Metastatic Breast Carcinoma in the Ovary (tissue), 3 donors: ENCODE measurements around a stretch of chr17.

DNA sequence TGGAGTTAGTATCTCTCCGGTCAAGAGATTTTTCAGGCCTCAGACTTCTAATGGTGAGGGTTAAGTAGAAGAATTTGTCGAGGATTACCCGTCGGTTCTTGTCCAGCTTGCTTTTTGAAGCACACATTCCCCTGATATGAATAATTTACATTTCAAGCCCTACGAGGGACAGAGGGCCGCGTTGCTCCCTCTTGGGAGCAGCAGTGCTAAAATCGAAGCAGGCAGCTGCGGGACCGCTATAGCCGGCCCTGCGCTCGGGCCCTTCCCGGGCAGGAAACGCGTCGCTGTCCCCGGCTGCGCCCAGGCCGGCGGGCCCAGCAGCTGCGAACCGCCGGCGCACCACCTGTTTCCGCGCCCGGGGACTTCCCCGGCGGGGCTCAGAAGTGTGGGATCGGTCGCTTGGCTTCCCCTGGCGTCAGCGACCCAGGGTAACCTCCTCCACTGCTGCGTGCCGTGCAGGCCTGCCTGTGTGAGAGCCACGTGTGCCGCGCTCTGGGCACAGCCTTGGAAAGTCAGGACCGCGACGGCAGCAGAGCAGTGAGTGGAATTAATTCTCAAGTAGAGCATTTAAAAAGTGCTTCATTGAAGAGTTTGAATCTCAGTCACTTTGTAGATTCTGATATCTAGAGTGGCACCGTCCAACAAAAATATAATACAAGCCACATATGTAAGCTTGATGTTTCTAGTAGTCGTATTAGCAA is 11.2 kb downstream of the AMZ2 start:
- PRO-cap, 3 experiments = no peak in any of the 3 experiments

- PRO-cap, 3 experiments = no peak in any of the 3 experiments
Observed at GRCh38 chr17:68446395-68447178, 10.7 kb downstream of the WIPI1 start.

DNA sequence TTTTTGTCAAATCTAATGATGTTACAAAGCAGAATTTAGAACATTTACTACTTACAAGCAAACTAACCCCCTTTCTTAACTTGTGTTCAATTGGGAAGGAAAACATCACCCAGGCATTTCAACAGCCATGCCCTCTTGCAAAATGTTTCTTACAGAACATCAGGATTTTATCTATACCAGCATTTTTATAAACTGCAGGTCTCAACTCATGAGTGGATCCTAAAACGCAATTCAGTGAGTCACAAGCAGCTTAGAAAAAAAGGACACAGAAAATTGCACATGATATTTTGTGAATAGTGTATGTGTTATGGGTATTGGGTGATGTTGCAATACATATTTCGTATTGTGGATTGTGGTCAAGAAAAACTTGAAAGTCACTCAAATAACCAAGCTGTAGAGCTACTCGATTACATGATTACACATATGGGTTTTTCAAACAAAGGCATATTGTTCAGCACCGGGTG is 1.5 kb downstream of the WIPI1 start:
- PRO-cap, 3 experiments = no peak in any of the 3 experiments

DNA sequence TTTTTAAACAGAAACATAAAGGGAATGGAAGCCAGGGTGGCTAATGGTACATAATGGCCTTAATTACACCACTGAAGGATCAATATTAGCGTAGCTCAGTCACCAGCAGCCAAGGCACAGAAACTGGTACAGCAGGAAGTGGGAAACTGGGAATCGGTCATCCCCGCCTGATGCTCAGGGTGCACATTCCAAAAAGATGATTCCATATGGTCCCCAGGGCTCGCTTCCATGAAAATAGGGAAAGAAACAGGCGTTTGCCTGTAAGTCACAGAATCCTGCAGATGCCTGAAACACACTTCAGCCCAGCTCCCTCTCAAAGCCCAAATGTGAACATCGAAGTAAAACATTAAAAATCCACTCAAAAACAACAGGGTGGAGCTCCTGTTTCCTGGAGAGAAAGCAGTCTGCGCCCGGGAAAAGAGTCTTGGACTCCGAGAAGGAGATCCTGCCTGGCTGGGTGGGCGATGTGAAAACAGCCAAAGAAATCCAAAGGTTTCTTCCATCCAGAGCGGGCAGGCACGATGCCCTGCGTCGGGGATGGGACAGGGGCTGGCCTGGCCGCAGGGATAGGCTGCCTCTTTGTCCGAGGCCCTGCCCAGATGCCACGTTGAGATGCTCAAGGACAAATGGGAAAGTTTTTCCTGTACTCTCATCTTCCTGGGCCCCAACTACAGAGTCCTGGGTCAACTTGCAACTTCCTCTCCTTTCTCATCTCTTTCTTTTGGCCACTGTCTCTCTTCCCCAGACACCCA is 858 bp downstream of the WIPI1 start:
- PRO-cap, 3 experiments = peak in 3 of 3 experiments; most common plus-strand start position 652 of the sequence (in 2); most common minus-strand start position 530 of the sequence (in 3)

DNA sequence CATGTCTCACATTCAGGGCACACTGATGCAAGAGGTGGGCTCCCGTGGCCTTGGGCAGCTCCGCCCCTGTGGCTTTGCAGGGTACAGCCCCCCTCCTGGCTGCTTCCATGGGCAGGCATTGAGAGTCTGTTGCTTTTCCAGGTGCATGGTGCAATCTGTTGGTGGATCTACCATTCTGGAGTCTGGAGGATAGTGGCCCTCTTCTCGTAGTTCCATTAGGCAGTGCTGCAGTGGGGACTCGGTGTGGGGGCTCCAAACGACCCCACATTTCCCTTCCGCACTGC is 5.7 kb downstream of the PRKAR1A start:
- PRO-cap, 3 experiments = no peak in any of the 3 experiments

DNA sequence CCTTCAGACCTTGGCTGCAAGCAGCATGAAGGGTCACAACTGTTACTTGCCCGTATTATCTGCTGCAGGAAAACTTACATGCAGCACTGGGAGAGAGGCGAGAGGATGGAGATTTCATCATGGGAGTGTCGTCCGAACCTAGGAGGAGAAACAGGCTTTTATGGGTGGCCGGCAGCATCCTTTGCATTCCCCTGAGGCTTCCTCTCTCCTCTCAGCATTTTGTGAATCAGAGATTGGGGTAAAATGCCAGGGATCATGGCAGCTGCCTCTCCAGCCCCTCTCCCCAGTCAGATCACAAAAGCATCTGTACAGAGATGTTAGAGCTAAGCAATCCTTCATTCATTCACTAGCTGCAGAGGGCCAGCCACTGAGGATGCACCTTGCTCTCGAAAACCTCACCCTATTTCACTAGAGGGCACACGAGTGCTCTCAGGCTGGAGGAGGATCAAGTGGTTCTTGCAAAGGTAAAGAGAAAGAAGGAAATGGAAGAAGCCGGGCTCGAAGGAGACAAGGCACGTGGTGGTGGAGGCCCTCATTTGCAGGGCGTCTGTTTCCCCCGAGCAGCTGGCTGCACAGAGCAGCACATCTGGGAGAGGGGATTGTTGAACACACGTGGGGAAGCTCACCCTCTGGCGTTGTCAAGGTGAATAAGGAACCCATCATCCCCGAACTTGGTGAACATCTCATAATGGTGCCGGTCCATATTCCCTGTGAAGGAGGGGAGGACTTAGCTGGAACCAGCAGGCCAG is 27.2 kb downstream of the PRKAR1A start:
- PRO-cap, 3 experiments = no peak in any of the 3 experiments

DNA sequence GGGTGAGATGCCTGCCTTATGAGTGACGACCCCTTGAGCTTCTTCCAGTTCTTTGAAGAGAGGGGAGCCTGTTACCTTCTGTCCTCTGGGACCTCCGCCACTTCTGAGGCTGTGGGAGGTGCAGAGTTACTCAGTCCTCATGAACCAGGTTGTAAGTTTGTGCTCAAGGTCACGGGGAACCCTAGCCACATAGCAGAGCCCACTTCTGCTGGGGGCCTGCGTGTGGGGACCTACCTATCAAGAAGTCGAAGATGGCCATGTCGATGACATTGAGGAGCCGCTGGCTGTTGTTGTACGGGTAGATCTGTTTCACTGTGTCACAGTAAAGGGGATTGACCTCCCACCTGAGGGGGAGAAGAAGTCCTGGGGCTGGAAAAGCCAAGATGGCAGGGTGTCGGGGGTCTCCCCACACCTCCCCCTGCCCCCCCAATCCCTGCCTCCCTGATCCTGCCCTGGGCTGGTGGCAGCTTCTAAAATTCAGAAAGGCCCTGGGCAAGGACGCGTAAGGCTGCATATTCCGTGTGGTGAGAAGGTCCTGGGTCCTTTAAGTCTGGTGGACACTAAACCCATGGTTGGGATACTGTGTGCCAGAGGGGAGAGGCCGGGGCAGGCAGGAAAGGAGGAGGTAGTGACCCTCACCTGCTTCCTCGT is 28.5 kb downstream of the PRKAR1A start:
- PRO-cap, 3 experiments = no peak in any of the 3 experiments

DNA sequence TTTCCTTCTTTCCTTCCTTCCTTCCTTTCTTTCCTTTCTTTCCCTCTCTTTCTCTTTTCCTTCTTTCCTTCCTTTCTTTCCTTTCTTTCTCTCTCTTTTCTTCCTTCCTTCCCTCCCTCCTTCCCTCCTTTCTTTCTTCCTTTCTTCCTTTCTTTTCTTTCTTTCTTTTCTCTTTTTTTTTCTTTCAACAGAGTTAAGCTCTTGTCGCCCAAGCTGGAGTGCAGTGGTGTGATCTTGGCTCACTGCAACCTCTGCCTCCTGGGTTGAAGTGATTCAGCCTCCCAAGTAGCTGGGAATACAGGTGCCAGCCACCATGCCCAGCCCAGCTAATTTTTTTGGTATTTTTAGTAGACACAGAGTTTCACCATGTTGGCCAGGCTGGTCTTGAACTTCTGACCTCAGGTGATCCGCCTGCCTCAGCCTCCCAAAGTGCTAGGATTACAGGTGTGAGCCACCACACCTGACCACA is 27.6 kb downstream of the FAM20A start:
- PRO-cap, 3 experiments = no peak in any of the 3 experiments

GRCh38 chr17:68641554-68642315 is 40.6 kb upstream of the FAM20A start:
- PRO-cap, 3 experiments = no peak in any of the 3 experiments

GRCh38 chr17:68733584-68734357 is 132.6 kb upstream of the FAM20A start:
- PRO-cap, 3 experiments = no peak in any of the 3 experiments

DNA sequence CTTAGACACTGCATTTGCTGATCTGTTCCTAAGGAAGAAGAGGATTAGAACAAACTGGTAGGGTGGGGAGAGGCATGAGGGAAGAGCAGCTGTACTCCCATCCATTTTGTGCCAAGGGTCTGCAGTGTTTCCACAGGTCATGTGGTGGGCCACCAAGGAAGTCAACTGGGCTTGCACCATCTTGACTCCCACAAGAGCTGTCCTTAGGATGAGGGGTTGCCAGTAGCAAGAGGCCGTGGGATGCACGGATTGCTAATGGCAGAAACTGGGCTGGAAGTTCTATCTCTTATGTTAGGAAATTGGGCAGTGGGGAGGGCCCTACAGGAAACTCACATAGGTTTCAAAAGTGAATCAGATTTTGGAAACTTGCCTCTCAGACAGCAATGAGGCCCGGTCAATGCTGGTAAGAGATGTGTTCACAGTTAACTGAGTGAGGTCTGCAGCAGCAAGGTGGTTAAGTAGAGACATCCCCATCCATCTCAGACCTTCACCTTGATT is 164.8 kb downstream of the ABCA8 start:
- PRO-cap, 3 experiments = no peak in any of the 3 experiments

- PRO-cap, 3 experiments = no peak in any of the 3 experiments
Observed at GRCh38 chr17:68834982-68835381, 120.2 kb downstream of the ABCA8 start.

GRCh38 chr17:69065484-69066319 is 5.0 kb upstream of the ABCA9 start:
- PRO-cap, 3 experiments = no peak in any of the 3 experiments

DNA sequence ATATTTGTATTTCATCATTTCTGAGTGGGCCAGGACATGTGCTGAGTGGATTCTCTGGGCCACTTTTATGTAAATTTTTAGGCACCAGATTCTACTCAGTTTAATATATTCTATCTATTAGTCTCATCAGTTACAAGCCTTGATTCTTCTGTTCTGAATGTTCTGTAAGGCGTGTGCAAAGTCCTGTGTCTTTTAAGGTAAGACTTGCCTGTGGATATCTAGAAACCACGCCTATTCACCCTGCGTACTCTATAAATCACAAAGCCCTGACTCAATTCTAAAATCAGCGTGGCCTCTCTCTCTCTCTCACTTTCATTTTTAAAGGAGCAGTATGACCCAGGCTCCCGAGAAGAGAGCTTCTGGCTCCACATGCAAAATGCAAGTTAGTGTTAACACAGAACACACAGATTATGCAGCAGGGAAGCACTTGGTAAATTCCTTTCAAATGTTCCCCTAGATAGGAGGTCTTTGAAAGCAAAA is 32.0 kb upstream of the KCNJ2 start:
- PRO-cap, 3 experiments = peak in 1 of 3 experiments; most common plus-strand start position 280 of the sequence (in 1); most common minus-strand start position 159 of the sequence (in 1)

- PRO-cap, 3 experiments = no peak in any of the 3 experiments
Observed at GRCh38 chr17:70169736-70170404, 538 bp downstream of the KCNJ2 start.

GRCh38 chr17:70171077-70171664 is 1.8 kb downstream of the KCNJ2 start:
- PRO-cap, 3 experiments = no peak in any of the 3 experiments

GRCh38 chr17:70173561-70173943 is 4.2 kb downstream of the KCNJ2 start:
- PRO-cap, 3 experiments = no peak in any of the 3 experiments

- PRO-cap, 3 experiments = peak in 1 of 3 experiments; most common plus-strand start chr17:71975488 (in 1); most common minus-strand start chr17:71975240 (in 1)
Observed at GRCh38 chr17:71975025-71975985, 145.5 kb upstream of the SOX9 start.

- PRO-cap, 3 experiments = no peak in any of the 3 experiments
Observed at GRCh38 chr17:72123503-72123826, 2.6 kb downstream of the SOX9 start.

GRCh38 chr17:72123913-72124525 is 3.2 kb downstream of the SOX9 start:
- PRO-cap, 3 experiments = no peak in any of the 3 experiments